ENCODE measurements around a stretch of chr9.

GRCh38 chr9:87729228-87729795, 3.4 kb downstream of the CTSL start:
- RAMPAGE, long total RNA, result no peak
- RRBS, 2 experiments, result no CpG with 5 or more reads among the region's 3 CpGs
CAGE:
- cytosol, long polyA minus RNA, result no peak
- cytosol, long polyA plus RNA, result no peak
- long polyA plus RNA, result no peak
- nucleolus, long total RNA, result no peak
- nucleus, long polyA plus RNA, result no peak
- nucleus, long total RNA, result no peak

DNA sequence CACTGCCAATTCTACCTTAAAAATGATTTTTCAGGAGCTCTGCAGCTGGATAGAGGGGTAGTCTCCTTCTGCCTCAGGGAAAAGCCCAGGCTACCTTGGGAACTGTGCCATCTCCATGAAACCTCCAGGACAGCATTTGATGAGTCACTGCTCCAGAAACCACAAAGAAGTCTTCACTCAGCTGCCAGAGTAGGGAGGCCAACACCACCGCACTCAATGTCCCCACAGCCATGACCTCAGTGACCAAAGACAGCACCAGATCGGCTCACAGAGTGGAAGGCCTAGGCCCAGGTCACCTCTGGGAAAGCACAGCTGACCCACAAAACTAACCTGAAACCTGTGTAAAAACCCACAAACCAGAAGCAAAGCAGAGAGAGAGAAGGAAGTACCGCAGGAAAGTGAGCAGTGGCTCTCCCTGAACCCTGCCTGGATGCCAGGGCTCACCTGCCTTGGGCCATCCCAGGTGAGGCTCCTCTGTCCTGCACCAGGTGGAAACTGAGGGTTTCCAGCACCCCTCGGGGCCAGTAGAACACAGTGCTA, 30.0 kb downstream of the S1PR3 start:
- RAMPAGE, long total RNA, result no peak
- RRBS, 2 experiments, result no CpG with 5 or more reads among the region's 4 CpGs
CAGE:
- cytosol, long polyA minus RNA, result no peak
- cytosol, long polyA plus RNA, result no peak
- long polyA plus RNA, result no peak
- nucleolus, long total RNA, result no peak
- nucleus, long polyA plus RNA, result no peak
- nucleus, long total RNA, result no peak

GRCh38 chr9:89176066-89176329, 2.6 kb downstream of the SHC3 start:
- RAMPAGE, long total RNA, result no peak
- RRBS, 2 experiments, result no CpG with 5 or more reads among the region's 4 CpGs
CAGE:
- cytosol, long polyA minus RNA, result no peak
- cytosol, long polyA plus RNA, result no peak
- long polyA plus RNA, result no peak
- nucleolus, long total RNA, result no peak
- nucleus, long polyA plus RNA, result no peak
- nucleus, long total RNA, result no peak

- RAMPAGE, long total RNA, result no peak
- RRBS, 2 experiments, result 3 to 6% methylated on average over 1 of the region's 7 CpGs
CAGE:
- cytosol, long polyA minus RNA, result no peak
- cytosol, long polyA plus RNA, result no peak
- long polyA plus RNA, result no peak
- nucleolus, long total RNA, result no peak
- nucleus, long polyA plus RNA, result no peak
- nucleus, long total RNA, result no peak
Measured at GRCh38 chr9:89427097-89427637, 70.7 kb downstream of the SEMA4D start.

DNA sequence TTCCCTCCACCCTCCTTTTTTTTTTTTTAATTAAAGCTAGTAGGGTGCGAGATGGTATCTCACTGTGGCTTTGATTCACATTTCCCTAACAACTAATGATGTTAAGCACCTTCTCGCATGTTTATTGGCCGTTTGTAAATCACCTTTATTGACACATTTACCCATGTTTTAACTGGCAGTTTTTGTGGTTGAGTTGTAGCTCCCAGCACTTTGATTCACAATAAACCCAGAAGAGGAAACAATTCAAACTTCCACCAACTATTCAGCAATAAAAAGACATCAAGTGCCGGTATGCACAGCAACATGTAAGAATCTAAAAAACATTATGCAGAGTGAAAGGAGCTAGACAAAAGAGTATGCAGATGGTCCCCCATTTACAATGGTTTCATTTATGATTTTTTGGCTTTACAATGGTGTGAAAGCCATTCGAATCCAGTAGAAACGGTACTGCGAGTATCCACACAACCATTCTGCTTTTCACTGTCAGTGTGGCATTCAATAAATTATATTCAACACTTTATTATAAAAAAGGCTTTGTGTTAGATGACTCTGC, 7.8 kb downstream of the SEMA4D start:
- RAMPAGE, long total RNA, result no peak
- RRBS, 2 experiments, result no CpG with 5 or more reads among the region's 7 CpGs
CAGE:
- cytosol, long polyA minus RNA, result no peak
- cytosol, long polyA plus RNA, result no peak
- long polyA plus RNA, result no peak
- nucleolus, long total RNA, result no peak
- nucleus, long polyA plus RNA, result no peak
- nucleus, long total RNA, result no peak

DNA sequence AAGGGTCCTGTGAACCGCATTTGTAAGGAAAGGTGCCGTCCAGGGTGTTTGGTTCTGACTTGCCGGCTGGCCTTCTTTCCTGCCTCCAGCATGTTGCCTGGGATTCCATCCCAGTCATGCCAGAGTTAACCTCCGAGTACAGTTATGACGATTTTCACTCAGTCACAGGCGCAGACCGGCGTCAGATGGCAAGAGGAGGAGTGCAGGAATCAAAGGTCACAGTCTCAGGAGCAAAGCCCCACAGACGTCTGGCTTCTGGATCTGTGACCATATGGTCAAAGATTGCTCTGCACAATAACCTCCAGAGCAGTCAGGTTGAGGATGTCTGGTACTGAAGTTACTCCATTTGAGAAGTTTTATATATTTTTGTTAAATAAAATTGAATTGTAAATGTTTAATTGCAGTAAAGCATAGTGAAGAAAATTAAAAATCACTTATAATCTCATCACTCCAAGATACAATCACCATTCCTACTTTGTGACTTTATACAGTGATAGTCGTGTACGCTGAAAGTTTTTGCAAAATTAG, 5.8 kb upstream of the GADD45G start:
- RAMPAGE, long total RNA, result no peak
- RRBS, 2 experiments, result no CpG with 5 or more reads among the region's 11 CpGs
CAGE:
- cytosol, long polyA minus RNA, result no peak
- cytosol, long polyA plus RNA, result no peak
- long polyA plus RNA, result no peak
- nucleolus, long total RNA, result no peak
- nucleus, long polyA plus RNA, result no peak
- nucleus, long total RNA, result no peak

GRCh38 chr9:89654316-89654844, 49.6 kb downstream of the GADD45G start:
- RAMPAGE, long total RNA, result no peak
- RRBS, 2 experiments, result no CpG with 5 or more reads among the region's 6 CpGs
CAGE:
- cytosol, long polyA minus RNA, result no peak
- cytosol, long polyA plus RNA, result no peak
- long polyA plus RNA, result no peak
- nucleolus, long total RNA, result no peak
- nucleus, long polyA plus RNA, result no peak
- nucleus, long total RNA, result no peak

GRCh38 chr9:89664787-89665393, 60.1 kb downstream of the GADD45G start:
- RAMPAGE, long total RNA, result no peak
- RRBS, 2 experiments, result 60 to 63% methylated on average over 3 of the region's 15 CpGs
CAGE:
- cytosol, long polyA minus RNA, result no peak
- cytosol, long polyA plus RNA, result no peak
- long polyA plus RNA, result no peak
- nucleolus, long total RNA, result no peak
- nucleus, long polyA plus RNA, result no peak
- nucleus, long total RNA, result no peak

- RAMPAGE, long total RNA, result no peak
- RRBS, 2 experiments, result no CpG with 5 or more reads among the region's 10 CpGs
CAGE:
- cytosol, long polyA minus RNA, result no peak
- cytosol, long polyA plus RNA, result no peak
- long polyA plus RNA, result no peak
- nucleolus, long total RNA, result no peak
- nucleus, long polyA plus RNA, result no peak
- nucleus, long total RNA, result no peak
Measured at GRCh38 chr9:89701297-89701557, 96.4 kb downstream of the GADD45G start.

DNA sequence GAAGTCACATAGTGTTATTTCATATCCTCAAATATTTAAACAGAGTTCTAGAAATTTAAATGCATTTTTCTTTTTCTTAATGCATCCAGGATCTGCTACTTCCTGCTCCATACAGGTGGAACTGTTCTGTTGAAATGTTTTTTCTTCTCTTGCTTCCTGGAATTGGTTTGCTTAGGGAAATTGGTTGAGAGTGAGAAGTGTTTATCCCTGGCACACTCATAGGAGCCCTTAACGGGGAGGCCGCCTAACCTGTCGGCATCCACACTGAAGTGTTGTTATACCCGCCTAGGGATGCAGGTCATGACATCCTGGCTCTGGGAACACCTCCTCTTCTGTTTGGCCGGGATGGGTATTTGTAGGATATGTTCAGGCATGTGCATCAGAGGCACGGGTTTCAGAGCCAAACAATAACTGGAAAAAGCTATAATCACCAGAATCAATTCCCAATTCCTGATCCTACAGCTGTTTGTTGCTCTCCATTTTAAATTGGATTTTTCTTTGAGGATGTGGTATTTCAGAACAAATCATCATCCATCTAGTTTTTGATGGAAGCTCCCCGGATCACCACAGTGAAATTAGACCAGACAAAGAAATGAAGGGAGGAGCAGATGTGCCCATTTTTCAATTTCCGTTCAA, 239.8 kb downstream of the GADD45G start:
- RAMPAGE, long total RNA, result no peak
- RRBS, 2 experiments, result no CpG with 5 or more reads among the region's 8 CpGs
CAGE:
- cytosol, long polyA minus RNA, result no peak
- cytosol, long polyA plus RNA, result no peak
- long polyA plus RNA, result no peak
- nucleolus, long total RNA, result no peak
- nucleus, long polyA plus RNA, result no peak
- nucleus, long total RNA, result no peak

- RAMPAGE, long total RNA, result no peak
- RRBS, 2 experiments, result no CpG with 5 or more reads among the region's 8 CpGs
CAGE:
- cytosol, long polyA minus RNA, result no peak
- cytosol, long polyA plus RNA, result no peak
- long polyA plus RNA, result no peak
- nucleolus, long total RNA, result no peak
- nucleus, long polyA plus RNA, result no peak
- nucleus, long total RNA, result no peak
Measured at GRCh38 chr9:90546051-90546694, 96.5 kb downstream of the DIRAS2 start.

GRCh38 chr9:90804320-90804682, 2.7 kb downstream of the SYK start:
- RAMPAGE, long total RNA, result no peak
CAGE:
- cytosol, long polyA minus RNA, result no peak
- cytosol, long polyA plus RNA, result no peak
- long polyA plus RNA, result no peak
- nucleolus, long total RNA, result no peak
- nucleus, long polyA plus RNA, result no peak
- nucleus, long total RNA, result no peak

GRCh38 chr9:90874178-90874980, 72.8 kb downstream of the SYK start:
- RAMPAGE, long total RNA, result no peak
- RRBS, 2 experiments, result no CpG with 5 or more reads among the region's 15 CpGs
CAGE:
- cytosol, long polyA minus RNA, result start-site peak on the plus strand at chr9:90874745-90874753, 36 reads
- cytosol, long polyA plus RNA, result no peak
- long polyA plus RNA, result no peak
- nucleolus, long total RNA, result no peak
- nucleus, long polyA plus RNA, result no peak
- nucleus, long total RNA, result no peak

DNA sequence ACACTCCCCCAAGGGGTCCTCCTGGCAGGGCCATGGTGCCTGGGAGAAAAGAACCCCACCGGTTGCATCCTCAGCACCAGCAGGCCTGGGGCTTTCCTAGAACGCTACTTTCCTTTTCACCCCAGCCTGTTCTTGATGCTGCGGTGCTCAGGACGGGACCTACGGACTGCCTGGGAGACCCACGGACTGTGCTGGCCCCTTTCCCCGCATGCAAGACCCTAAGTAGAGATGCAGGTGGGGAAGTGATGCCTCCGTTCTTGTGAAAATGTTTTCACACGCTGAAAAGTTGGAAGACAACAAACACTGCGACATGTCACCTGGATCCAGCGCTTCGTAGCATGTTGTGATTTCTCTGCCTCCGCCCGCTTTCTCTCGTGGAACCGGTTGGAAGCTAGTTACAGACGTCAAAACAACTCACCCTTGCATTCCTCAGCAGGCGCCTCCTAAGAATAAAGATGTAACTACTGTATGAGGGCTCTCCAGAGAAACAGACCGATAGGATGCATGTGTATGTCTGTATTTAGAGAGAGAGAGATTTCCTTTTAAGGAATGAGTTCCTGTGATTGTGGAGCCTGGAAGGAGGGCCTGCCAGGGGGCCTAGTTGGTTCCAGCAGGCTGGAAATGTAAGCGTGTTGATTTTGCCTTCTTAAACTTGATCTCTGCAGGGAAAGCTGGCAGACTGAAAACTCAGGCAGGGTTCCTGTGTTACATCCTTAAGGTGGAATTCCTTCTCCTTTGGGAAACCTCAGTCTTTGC, 163.5 kb downstream of the SYK start:
- RAMPAGE, long total RNA, result no peak
- RRBS, 2 experiments, result no CpG with 5 or more reads among the region's 20 CpGs
CAGE:
- cytosol, long polyA minus RNA, result no peak
- cytosol, long polyA plus RNA, result no peak
- long polyA plus RNA, result no peak
- nucleolus, long total RNA, result no peak
- nucleus, long polyA plus RNA, result no peak
- nucleus, long total RNA, result no peak

DNA sequence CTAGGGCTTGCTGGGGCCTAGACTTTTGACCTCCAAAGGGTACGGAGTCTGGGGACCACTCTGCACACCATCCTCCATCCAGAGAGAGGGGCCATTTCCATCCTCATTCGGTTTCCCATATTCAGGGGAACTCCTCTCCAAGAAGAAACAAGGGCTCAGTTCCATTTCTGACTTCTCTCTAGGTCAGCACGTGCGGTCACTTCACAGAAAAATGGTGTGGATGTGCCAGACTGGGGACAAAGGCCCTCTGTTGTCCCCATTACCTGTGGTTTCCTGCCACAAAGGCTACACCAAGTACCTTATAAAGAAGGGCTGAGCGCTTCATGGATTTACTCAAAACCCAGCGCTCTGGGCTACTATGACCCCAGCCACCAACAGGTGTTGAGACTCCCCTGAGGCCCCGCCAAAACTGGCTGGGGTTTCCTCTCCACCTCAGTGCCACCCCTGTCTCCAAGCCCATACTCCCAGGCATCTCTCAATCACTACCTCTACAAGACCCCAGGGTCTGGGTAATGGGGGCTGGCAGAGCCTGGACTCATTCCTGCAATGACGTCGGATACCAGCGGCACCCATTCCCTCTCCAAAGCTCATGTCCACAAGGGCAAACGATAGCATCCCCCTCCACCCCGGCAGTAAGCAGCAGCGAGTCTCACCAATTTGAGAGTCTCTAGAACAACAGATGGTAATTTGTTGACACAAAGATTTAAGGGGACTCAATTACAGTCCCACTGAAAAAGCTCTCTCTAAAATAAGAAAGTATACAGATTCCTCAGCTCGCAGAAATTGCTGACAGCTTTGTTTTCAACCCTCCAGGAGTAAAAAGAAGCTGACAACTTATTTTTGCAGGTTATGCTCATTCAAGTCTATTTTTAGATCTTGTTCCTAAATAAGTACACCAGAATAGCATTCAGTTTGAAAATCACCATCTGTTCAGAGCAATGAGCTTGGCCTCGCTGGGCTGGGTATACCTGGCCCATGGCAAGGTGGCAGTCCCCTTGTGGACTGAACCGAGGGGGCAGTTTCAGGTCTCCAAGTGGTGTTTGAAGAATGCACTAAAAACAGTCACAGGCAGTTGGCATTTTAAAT, 169.7 kb downstream of the AUH start:
- RAMPAGE, long total RNA, result no peak
- RRBS, 2 experiments, result no CpG with 5 or more reads among the region's 16 CpGs
CAGE:
- cytosol, long polyA minus RNA, result no peak
- cytosol, long polyA plus RNA, result no peak
- long polyA plus RNA, result no peak
- nucleolus, long total RNA, result no peak
- nucleus, long polyA plus RNA, result no peak
- nucleus, long total RNA, result no peak

- RAMPAGE, long total RNA, result no peak
- RRBS, 2 experiments, result no CpG with 5 or more reads among the region's 5 CpGs
CAGE:
- cytosol, long polyA minus RNA, result no peak
- cytosol, long polyA plus RNA, result no peak
- long polyA plus RNA, result no peak
- nucleolus, long total RNA, result no peak
- nucleus, long polyA plus RNA, result no peak
- nucleus, long total RNA, result no peak
Measured at GRCh38 chr9:91208786-91209336, 152.9 kb downstream of the AUH start.

DNA sequence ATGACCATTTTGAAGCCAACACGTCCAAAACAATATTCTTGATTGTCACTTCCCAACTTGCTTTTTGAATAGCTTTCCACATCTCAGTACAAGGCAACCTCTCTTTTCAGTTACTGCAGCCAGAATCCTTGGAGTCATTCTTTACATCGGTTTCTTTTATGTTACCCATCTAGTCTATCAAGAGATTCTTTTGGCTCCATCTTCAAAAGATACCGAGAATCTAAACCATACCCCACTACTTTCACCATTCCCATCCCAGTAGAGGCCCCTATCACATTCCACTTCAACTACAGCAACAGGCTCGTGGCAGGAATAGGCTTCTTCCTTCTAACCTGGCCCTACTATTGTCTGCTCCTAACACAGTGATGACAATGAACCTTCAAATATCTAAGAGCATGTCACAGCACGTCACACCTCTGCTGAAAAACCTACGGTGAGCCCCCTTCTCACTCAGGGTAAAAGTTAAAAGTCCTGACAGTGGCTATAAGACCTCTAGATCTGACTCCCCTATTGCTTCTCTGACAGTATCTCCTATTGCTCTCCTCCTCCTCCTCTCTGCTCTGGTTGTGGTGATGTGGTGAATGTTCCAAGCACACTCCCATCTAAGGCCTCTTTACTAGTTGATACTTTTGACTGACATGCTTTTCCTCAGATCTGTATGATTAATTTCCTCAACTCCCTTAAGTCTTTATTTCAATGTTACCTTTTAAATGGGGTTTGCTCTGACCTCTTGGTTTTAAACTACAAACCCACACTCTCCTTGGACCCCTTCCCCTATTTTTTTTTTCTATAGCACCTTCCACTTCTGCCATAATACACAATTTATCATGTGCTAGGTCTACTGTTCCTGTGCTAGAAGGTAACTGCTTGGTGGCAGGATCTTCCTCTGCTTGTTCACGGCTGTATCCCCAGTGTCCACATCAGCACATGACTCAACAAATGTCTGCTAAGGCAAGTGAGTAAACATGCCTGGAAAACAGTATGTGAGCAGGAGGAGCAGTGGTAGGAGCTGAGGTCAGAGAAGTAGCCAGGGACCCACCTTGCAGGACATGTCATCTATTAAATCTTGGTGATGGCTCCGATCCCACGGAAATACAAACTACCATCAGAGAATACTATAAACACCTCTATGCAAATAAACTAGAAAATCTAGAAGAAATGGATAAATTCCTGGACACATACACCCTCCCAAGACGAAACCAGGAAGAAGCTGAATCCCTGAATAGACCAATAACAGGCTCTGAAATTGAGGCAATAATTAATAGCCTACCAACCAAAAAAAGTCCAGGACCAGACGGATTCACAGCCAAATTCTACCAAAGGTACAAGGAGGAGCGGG, 79.7 kb downstream of the AUH start:
- RAMPAGE, long total RNA, result no peak
- RRBS, 2 experiments, result no CpG with 5 or more reads among the region's 12 CpGs
CAGE:
- cytosol, long polyA minus RNA, result no peak
- cytosol, long polyA plus RNA, result no peak
- long polyA plus RNA, result no peak
- nucleolus, long total RNA, result no peak
- nucleus, long polyA plus RNA, result no peak
- nucleus, long total RNA, result no peak

DNA sequence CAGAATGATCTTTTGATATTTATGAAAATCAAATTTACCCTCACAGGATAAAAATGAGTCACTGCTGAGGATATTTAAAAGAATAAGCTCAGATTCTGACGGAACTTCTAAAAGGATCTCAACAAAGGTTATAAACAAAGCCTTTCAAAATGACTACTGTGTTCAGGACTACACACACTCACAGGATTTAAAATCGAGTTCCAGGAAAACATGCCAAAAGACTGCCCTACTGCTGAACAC, 75.7 kb downstream of the AUH start:
- RAMPAGE, long total RNA, result no peak
- RRBS, 2 experiments, result no CpG with 5 or more reads among the region's 2 CpGs
CAGE:
- cytosol, long polyA minus RNA, result no peak
- cytosol, long polyA plus RNA, result no peak
- long polyA plus RNA, result no peak
- nucleolus, long total RNA, result no peak
- nucleus, long polyA plus RNA, result no peak
- nucleus, long total RNA, result no peak

DNA sequence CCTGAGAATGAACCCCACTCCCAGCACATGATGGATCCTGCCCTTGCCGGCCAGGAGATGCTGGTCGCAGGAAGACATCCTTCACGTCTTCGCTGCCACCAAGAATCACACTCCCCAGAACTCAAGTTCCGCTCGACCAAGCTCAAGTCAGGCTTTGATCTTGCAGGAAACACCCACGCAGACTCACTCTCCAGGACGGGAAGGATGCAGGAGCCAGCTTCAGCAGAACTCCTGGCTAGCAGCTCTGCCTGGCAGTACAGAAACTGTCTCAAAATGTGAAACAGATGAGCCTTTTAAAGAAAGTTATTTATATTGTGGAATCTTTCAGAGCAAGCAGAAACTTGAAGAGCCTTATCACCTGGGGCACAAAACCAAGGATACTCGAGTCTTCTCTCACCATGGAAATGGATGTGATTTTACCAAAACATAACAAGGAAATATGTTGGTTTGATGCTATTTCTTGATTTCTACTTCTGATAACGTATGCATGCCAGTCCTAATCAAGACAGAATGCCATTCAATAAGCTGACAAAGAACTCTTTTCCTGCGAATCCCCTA, 102.3 kb downstream of the ROR2 start:
- RAMPAGE, long total RNA, result no peak
- RRBS, 2 experiments, result no CpG with 5 or more reads among the region's 11 CpGs
CAGE:
- cytosol, long polyA minus RNA, result no peak
- cytosol, long polyA plus RNA, result no peak
- long polyA plus RNA, result no peak
- nucleolus, long total RNA, result no peak
- nucleus, long polyA plus RNA, result no peak
- nucleus, long total RNA, result no peak

DNA sequence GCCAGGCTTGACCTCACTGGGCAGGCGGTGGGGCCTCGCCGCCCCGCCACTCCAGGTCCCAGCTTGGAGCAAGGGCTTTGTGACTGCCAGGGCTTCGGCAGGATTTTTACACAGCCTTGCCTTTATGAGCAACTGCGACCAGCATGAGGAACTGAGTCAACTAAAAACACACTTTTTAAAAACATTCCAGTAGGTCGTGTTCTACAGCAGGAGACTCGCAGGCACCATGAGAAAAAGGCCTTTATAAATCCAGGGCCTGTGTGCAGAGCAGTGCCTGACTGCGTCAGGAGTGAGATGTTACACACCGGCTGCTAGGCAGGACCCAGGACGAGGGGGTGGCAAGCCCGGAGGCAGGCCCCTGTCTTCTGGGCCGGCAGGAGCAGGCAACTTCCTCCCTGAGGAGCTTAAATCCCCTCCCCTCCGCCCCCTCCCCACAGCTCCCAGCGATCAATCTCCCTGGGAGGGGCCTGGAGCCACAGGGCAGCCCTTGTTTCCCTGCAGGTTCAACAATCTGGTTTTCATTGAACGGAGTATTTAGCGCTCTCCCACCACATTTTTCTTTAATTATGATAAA, 92.6 kb downstream of the ROR2 start:
- RAMPAGE, long total RNA, result no peak
- RRBS, 2 experiments, result no CpG with 5 or more reads among the region's 17 CpGs
CAGE:
- cytosol, long polyA minus RNA, result no peak
- cytosol, long polyA plus RNA, result no peak
- long polyA plus RNA, result no peak
- nucleolus, long total RNA, result no peak
- nucleus, long polyA plus RNA, result no peak
- nucleus, long total RNA, result no peak